Vein endothelial cell (primary cell): ENCODE measurements around a stretch of chr19.

DNA sequence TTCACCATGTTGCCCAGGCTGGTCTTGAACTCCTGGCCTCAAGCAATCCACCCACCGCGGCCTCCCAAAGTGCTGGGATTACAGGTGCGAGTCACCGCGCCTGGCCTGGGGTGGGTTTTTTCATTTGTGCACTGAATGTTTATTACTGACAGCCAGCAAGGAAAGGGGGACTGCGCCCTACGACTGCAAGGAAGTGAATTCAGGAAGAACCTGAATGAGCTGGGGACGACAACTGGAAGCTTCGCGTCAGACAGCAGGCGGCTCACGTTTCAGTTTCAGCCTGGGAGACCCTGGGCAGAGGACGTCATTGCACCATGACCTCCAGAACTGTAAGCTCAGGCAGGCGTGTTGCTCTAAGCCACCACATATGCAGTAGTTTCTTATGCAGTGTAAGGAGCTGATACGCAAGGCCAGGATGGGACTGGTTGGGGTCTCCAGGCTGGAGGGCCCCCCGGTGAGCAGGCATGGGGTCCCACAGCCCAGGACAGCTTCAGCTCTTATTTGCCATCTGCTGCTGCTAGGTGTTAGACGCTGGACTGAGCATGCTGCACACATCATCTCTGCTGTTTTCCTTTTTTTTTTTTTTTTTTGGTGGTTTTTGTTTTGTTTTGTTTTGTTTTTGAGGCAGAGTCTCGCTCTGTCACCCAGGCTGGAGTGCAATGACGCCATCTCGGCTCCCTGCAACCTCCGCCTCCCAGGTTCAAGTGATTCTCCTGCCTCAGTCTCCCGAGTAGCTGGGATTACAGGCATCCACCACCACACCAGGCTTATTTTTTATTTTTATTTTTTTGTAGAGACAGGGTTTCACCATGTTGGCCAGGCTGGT, 66.6 kb downstream of the GADD45B start:
- CAGE, long polyA plus RNA, result no peak

DNA sequence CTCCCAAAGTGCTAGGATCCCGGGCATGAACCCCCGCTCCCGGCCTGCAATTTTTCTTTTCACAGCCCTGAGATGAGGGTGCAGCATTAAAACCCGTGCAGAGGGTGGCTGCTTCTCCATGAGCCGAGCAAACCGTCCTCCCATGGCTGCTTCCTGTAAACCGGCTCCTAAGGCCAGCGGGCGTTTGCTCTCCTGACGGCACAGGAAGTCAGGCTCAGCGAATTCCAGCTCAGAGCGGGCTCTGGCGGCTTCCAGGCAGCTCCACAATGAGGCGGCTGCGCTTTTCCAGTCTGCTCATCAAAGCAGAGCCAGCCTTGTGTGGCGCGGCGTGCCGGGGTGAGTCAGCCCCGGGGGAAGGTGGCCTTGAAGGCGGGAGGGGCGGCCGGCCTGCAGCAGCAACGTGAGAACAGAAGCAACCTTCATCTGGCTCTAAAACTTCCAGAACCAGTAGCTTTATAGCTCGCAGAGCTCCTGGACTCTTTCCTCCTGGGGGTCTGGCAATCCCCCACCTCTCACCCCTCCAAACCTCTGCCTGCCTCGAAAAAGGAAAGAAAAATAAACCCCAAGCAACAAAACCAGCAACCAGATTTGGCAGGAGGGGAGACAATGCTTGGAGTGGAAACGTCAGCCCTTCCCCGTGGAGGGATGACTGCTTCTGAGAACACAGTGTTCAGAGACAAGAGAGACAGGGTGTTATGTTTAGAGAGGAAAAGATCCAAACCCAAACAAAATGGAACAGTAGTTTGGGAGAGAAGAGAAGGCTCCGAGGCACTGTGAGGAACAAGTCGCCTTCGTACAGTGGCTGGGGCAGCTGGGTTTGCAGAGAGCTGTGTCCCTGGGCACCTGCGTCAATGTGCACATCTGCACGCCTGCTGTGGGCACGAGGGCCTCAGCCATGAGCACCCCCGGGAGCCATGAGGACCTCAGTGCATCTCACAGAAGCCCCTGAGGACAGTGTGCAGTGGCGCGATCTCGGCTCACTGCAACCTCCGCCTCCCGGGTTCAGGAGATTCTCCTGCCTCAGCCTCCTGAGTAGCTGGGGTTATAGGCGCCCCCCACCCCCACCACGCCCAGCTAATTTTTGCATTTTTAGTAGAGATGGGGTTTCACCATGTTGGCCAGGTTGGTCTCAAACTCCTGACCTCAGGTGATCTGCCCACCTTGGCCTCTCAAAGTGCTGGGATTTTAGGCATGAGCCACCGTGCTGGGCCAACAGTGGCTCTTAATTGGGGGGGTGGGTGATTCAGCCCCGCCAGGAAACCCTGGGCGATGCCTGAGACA, 68.0 kb downstream of the GADD45B start:
- CAGE, long polyA plus RNA, result no peak

- CAGE, long polyA plus RNA, result no peak
These were observed 100.1 kb downstream of the GADD45B start for GRCh38 chr19:2575942-2576595.

DNA sequence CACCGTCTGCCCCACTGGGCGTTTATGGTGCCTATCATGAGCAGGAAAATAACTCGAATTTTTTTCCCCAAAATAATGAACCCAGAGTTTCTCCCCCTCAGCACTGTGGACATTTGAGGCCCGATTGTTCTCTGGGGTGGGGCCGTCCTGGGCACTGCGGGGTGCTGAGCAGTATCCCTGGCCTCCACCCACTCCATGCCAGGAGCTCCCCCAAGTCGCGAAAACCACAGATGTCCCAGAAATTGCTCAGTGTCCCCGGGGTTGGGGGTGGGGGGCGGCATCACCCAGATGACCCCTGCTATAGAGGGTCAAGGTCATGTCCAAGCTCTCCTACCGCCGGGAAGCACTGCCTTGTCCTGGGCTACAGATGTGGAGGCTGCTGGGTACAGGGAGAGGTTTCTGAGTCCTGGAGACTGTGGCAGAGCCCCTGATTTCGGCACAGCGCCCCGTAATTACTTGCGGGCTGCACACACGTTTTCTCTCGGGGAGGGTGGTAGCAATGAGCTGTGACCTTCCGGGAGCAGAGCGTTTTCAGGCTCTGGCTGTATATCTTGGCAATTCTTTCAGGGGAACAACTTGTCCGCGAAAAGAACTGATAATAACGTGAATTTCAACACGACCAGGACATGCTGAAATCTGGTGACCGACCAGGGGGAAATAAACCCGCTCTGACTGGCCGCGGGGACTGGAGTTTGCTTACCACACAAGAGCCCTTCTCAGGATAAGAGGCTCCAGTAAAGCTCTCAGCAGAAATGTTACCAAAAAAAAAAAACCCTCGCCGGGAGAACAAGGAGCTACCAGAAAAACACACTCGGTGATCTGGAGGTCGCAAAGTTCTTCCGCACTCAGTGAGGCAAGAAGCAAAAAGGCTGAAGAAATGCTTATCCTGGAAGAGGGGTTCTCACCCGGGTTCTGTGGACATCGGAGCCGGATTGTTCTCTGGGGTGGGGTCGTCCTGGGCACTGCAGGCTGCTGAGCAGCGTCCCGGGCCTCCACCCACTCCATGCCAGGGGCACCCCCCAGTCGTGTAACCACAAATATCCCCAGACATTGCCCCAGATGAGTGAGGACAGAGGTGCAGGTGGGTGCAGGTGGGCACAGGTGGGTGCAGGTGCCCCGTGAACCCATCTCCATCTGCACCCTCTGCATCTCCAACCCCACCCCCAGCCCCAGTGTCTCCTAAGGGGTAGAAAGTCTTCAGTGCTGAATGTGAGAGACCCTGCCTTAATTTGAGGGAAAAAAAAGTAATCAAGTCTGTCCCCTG, 67.9 kb downstream of the GNG7 start:
- CAGE, long polyA plus RNA, result no peak

- CAGE, long polyA plus RNA, result no peak
These were observed 16.3 kb downstream of the SGTA start for GRCh38 chr19:2766807-2767073.

GRCh38 chr19:2769935-2770611, 13.0 kb downstream of the SGTA start:
- CAGE, long polyA plus RNA, result no peak

DNA sequence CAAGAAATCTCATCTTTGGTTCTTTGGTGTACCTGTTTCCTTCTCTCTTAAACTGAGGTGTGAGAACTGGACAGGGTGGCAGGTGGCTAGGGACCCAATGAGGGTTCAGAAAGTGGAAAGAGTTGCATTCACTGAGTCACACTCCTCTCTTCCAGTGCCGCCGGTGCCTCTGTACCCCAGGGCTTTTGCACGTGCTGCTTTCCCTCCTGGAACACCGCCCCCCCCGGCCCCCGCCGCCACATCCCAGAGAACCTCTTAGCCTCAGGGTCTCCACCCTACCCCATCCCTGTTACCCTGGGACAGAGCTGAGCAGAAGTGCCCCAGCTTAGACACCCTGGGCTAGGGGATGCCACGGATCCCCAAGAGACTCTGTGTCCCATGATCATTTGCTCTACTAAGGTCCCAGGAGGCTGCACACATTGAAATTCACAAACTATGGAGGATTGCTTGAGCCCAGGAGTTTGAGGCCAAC, 4.8 kb downstream of the SGTA start:
- CAGE, long polyA plus RNA, result no peak

GRCh38 chr19:2791920-2792376, 6.6 kb downstream of the THOP1 start:
- CAGE, long polyA plus RNA, result no peak

DNA sequence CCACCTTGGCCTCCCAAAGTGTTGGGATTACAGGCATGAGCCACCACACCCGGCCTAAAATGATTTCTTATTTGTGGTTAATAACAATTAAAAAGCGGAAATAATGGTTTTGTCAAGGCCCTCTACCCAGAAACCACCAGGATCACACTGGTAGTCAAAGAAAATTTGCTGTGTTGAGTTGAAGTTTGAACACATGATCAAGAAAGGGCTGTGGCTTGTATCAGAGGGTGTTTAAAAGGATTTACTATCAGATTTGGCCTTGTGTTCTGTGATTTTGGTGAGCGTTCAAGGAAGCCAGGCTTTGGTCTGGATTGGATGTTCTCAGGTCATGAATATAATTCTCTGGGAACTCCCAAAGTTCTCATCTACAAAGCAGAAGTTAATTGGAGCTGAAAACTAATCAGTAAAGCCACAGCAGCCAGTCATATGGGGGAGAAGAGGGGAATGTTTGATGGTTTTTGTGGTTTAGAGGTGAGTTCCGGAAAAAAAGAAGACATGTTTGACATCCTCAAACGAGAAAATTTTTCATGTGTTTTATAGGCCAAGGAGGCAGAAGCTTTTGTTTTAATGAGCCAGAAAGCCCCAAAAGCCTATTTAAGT, 10.6 kb upstream of the ZNF556 start:
- CAGE, long polyA plus RNA, result no peak

DNA sequence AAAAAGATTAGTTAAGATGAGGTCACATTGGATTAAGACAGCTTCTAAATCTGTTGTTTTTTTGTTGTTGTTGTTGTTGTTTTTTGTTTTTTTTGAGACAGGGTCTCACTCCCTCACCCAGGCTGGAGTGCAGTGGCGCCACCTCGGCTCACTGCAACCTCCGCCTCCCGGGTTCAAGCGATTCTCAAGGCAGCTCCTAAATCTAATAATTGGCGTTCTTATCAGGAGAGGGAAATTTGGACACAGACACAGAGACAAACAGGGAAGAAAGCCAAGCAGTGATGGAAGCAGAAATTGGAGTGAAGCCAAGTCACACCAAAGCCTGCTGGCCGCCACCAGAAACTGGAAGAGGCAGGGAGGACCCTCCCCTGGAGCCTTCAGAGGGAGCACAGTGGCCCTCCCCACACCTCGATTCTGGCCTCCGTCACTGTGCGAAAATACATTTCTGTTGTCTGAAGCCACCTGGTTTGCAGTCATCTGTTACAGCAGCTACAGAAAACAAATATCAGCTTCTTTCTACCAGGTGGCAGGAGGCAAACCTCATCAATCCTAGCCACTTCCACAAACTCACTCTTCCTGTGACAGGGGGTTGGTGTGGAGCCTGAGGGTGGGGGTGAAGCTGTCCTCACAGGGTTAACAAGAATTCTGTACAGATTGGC, 8.3 kb upstream of the TLE6 start:
- CAGE, long polyA plus RNA, result no peak

- CAGE, long polyA plus RNA, result no peak
These were observed 6.4 kb downstream of the TLE6 start for GRCh38 chr19:2983642-2984355.

- CAGE, long polyA plus RNA, result no peak
These were observed 6.6 kb upstream of the TLE2 start for GRCh38 chr19:3035664-3035997.

DNA sequence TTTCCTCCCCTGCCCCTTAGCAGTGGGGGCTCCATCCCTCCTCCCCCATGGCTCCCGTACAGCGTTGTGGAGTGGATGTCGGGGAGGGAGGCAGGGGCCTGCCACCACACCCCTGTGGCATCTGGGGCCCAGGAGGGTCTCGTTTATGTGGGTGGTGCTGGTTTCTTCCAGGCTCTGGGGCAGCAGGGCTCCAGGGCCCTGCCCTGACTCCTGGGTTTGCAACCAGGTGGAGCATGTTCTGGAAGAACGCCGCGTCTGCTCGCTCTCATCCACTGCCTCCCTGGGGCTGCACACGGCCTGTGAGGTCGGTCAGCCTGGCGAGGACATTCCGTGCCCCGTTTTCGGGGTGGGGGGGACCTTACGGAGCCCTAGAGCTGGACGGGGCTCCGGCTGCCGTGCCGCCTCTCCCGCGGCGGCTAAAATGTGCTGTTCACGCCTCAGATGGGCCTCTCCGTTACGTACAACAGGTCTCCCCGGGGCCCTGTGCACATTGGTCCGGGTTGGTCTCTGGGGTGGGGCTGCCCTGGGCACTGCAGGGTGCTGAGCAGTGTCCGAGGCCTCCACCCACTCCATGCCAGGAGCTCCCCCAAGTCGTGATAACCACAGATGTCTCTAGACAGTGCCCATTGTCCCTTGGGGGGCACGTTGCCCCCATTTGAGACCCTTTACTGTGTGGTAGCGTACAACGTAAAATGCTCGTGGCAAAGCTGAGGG, 3.3 kb downstream of the GNA11 start:
- CAGE, long polyA plus RNA, result no peak

DNA sequence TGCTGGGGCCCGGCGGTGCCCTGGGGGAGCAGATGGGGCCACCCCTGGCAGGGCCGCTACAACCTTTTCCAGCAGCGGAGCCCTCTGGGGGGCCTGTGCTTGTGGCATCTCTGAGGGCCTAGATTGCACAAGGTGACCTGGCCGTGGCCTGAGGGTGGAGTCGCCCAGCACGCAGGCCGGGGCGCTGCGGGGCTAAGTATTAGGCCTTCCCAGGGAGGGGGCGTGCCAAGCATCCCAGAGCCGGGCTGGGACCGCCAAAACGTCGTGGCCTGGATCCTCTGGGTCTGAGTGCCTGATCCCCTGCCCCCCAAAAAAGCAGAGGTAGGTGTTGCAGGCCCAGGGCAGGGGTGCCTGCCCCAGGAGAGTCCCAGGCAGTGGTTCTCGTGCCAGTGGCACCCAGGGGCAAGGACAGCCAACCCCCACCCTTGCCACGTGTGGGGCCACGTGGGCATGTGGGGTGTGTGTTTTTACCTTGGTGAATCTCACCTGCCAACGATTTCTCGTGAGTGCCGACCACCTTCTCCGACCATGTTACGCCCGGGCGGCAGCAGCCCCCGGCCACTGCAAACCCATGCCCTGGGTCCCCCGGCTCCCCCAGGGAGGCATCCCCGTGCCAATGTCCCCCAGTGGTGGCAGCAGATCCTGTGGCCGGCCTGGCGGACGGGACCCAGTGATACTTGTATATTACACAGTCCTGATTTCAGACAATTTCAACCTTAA, 12.6 kb upstream of the GNA15 start:
- CAGE, long polyA plus RNA, result no peak

GRCh38 chr19:3204953-3205282, 19.2 kb downstream of the NCLN start:
- CAGE, long polyA plus RNA, result no peak

- CAGE, long polyA plus RNA, result no peak
These were observed 8.0 kb upstream of the NFIC start for GRCh38 chr19:3358336-3358893.

DNA sequence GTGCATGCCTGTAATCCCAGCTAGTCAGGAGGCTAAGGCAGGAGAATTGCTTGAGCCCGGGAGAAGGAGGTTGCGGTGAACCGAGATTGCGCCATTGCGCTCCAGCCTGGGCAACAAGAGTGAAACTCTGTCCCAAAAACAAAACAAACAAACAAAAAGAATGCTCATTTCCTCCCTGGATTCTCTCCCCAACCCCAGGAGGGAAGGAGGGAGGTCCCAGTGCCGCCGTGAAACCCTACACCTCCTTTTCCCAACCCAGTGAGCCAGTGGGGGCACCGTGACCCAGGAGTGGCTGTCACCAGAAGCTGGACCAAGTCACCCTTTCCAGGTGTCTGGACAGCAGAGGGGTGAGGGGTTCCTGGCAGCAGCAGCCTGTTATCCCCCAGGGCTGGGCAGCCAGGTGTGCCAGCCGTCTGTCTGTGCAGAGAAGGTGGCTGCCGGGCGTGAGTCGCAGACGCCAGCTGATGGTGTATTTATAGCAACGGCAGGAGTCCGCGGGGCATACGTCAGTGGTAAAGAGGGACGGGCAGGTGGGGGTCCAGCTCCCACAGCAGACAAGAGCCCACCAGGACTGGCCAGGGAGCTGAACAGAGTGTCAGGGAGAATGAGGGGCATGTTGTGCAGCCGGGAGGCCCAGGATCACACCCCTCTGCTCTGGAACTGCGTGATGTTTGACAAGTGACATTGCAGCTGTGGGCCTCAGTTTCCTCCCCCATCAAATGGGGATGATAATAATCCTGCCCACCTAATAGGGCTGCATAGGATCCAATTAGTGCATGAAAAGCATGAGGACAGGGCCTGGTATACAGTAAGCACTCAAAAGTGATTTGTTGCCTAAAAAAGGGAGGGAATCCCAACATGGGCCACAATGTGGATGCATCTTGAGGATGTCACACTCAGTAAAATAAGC, 23.7 kb downstream of the NFIC start:
- CAGE, long polyA plus RNA, result no peak

- CAGE, long polyA plus RNA, result no peak
These were observed 320 bp upstream of the TBXA2R start for GRCh38 chr19:3607035-3607355.

DNA sequence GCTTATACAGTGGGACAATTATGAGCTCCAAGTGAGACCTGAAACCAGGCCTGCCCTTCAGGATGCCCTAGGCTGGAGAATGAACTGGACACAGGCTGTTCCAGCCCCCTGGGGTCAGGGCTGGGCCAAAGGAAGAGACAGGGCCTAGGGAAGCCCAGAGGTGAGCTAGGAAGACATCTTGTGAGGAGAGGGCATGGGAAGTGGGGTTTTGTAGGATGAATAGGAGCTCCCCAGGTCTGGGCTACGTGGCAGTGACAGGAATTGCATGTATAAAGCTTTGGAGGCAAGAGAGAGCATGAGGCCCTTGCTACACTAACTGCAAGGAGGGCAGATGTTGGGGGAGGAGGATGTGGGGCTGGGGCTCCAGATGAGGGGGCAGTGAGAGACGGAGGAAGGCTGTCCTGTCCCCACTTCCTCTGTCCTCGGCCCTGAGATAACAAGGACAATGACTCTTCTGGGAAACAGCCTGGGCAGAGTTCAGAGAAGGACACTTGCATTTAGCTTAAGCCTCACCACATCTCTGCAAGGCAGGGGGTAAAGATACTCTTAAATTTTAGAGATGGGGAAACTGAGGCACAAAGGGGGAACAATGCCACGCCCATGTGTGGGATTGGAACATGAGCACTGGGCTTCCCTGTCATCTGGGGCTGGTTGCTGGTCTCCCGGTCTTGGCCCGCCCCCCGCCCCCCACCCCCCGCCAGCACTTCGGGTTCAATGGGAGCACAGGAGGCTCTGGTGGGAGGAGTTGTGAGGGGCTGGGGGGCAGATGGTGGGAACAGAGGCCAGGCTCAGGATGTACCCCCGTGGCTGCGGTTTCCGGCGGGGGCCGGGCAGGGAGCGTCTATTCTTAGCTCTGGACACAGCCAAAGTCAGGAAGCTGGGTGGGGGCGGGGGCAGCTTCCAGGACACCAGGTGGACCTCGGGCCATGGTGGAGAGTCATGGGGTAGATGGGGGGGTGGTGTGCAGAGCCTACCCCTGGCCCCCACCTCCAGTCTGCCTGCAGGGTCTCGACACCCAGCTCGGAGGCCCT, 1.7 kb upstream of the TBXA2R start:
- CAGE, long polyA plus RNA, result no peak

DNA sequence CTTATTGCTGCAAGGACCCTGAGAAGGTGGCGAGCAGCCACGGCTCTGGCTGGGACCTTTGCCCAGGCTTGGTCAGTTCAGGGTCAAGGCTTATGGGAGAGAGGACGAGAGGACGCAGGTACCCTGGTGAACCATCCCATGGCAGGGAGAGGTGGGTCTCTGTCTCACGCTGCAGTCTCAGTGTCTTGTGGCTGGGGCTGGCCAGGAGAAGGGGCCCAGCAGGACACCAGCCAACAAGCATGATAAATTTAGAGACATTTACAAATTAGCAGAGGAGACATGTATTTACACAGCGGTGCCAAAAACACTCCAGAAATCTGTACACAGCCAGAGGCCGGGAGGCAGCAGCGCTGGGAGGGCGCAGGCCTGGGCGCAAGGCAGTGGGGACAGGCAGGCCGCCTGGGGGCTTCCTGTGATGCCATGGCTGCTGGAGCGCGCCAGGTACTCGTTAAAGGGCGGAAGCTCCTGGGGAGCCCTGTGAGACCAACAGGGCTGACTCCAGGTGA, 7.0 kb upstream of the TBXA2R start:
- CAGE, long polyA plus RNA, result no peak